Mononuclear cell (primary cell): ENCODE results near the gene IWS1.

- RRBS = no CpG with 5 or more reads among the region's 17 CpGs
Observed at GRCh38 chr2:121213138-121213762, 71.8 kb downstream of the TFCP2L1 start.

DNA sequence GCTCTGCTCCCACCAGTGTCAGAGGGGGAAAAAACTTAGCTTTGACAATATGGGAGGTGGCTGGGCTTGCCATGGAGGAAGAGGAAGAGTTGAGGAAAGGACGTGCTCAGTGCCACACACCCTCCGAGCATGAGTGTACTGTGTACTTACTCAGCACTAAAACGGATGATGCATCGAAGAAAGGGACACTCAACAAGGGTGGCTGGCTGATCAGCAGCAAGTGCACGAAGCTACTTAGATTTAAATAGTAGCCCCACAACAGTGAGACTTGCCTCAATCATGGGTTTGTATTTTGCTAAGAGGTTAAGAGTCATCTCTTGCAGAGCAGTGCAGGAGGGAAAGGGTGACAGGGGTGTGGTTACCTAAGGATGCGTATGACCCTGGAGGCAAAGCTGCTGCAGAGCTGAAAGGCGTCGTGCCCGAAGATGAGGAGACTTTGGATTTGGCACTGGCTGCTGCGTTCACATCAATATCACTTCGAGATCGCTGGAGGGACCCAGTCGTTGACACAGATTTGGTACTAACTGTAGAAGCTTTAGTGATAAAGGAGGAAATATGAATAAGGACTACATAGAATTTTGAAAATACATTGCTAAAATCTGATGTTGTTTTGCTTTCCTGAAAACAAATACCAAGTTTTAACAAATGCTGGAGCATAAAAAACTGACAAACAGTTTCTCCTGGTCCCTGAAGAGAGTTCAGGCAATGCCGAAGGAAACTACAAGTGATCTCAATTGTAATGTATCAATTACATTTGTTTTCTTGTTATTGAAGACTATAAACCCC, 162.2 kb upstream of the TFCP2L1 start:
- RRBS = no CpG with 5 or more reads among the region's 14 CpGs

GRCh38 chr2:121500939-121501427, 148.3 kb downstream of the CLASP1 start:
- RRBS = no CpG with 5 or more reads among the region's 1 CpG

GRCh38 chr2:121566654-121567264, 82.5 kb downstream of the CLASP1 start:
- RRBS = no CpG with 5 or more reads among the region's 4 CpGs

DNA sequence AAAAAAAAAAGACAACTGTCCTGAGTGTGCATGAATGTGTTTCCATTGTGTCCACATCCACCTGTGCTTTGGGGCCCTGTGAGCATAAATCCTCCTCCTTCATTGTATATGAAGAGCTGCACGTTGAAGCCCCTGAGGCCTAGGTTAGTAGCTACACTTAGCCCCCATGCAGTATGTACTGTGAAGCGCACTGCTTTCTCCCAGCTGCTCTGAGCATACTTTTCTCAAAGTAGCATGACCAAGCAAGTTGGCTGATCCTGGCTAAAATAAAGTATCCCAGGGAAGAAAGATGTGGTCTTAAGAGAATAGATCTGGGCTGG, 62.7 kb downstream of the CLASP1 start:
- RRBS = no CpG with 5 or more reads among the region's 2 CpGs

- RRBS = 2% methylated on average over 5 of the region's 20 CpGs
Observed at GRCh38 chr2:121650400-121651225, 1.4 kb upstream of the CLASP1 start.

DNA sequence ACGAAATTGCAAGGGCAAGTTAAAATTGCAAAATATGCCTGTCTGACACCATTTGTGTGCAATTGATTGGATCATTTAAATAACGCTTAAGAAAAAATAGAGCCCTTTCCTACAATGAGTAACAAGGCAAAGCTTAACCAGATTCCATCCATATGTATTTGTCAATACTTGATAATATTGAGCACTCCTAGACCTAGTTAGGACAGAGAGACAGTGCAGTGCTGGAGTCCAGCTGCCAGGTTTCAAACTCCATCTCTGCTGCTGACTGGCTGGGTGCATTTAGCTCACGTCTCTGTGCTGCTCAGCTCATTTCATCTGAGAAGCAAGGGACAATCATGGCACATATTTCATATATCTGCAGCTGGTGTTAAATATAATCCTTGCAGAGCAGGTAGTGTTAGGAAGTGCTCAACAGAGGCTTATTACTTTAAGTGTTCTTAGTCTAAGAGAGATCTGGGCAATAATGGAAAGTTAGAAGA, 505.8 kb downstream of the TSN start:
- RRBS = no CpG with 5 or more reads among the region's 3 CpGs

- RRBS = no CpG with 5 or more reads among the region's 2 CpGs
Observed at GRCh38 chr2:124607006-124607233, 581.8 kb downstream of the CNTNAP5 start.

- RRBS = no CpG with 5 or more reads among the region's 11 CpGs
Observed at GRCh38 chr2:126662548-126663290, 6.8 kb downstream of the GYPC start.

GRCh38 chr2:127074228-127074723, 32.7 kb downstream of the BIN1 start:
- RRBS = no CpG with 5 or more reads among the region's 2 CpGs

DNA sequence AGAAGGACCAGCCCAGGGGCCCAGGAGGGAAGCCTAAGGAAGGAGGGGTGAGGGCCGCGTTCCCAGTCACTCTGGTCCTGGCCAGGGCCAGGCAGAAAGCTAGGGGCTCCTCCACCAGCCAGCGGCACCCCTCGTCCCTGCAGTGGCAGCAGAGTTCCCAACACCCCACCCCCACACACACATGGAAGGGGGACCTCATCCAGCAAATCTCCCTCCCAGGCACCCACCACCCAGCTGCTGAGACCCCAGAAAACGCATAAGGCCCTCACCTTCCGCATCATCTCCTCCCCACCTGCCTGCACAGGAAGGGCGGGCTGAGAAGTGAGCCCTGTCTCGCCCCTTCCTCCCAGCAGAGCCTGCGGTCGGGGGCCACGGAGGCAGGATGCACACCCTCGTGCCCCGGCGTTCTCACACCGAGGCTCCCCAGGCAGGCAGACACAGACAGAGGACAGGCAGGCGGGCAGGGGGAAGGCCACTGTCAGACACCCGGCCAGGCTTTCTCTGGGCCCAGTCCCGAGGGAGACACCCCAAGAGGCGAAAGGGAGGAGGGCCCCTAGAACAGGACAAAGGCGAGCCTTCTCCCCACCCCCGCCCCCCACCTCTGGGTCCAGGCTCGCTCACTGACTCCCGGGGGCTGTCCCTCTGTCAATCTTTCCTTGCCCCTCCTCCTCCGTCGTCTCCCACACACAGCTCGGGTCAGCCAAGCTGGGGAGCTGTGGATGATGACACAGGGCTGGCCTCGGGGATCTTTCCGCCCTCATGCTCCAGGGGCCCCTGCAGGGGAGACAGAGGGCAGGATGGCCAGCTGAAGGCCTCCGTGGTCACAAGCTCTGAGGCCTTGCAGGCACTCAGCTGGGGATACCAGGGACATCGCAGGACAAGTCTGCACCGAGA, 25.1 kb downstream of the BIN1 start:
- RRBS = 6% methylated on average over 7 of the region's 31 CpGs

DNA sequence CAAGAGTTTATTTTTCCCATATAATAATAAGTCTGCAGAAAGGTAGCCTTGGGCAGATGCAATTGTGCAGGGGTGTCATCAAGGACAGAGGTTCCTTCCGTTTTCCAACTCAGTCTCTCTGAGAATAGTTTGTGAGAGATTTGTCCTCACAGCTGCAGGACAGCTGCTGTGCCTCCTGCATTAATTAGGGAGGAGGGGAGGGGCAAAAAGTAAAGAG, 21.3 kb upstream of the BIN1 start:
- RRBS = no CpG with 5 or more reads among the region's 1 CpG

- RRBS = no CpG with 5 or more reads among the region's 1 CpG
Observed at GRCh38 chr2:127145274-127146037, 38.5 kb upstream of the BIN1 start.

DNA sequence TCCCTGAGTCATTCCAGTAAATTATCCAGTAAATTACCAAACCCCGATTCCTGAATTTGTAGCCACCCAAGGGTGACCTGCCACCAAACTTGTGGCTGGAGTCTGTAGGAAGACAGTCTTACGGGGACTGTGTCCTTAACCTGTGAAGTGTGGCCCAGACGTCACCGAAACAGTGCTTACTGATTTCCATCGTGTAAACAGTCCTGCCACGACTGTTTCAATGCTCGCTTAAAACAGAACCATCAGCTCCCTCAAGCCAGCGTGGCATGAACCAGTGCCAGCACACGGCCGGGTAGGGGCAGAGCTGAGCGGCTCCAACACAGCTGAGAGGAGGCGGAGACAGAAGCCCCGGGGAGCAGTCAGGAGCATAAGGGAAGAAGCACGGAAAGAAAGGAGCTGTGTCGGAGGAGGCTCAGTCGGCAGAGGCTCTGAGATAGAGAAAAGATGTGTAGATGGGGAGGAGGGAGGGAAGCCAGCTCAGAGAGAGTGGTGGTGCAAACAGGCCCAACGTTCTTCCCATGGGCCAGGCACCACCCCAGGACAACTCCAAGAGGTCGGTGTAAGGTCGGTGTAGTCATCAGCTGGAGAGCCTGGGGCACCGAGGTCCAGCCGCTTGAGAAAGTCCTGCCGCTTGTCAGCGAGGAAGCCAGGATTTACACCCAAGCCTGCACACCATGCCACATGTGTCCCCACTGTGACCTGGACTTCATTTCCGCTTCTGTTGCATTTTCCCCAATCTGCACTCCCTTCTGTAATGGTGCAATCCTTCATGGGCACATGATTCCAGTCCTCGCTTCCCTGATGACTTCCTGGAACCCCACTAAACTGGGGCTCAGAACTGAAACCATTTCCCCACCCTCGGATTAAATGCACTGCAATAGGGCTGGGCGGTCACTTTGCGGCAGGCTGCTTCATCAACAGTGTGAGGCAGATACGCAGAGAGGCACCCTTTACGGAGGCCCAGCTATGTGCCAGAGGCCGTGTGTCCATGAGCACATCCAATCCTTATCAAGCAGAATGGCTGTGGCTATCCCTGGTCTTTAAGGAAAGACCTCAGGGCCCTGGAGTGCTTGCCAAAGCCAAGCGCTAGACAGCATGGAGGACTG, 43.6 kb downstream of the CYP27C1 start:
- RRBS = 93% methylated on average over 4 of the region's 32 CpGs

DNA sequence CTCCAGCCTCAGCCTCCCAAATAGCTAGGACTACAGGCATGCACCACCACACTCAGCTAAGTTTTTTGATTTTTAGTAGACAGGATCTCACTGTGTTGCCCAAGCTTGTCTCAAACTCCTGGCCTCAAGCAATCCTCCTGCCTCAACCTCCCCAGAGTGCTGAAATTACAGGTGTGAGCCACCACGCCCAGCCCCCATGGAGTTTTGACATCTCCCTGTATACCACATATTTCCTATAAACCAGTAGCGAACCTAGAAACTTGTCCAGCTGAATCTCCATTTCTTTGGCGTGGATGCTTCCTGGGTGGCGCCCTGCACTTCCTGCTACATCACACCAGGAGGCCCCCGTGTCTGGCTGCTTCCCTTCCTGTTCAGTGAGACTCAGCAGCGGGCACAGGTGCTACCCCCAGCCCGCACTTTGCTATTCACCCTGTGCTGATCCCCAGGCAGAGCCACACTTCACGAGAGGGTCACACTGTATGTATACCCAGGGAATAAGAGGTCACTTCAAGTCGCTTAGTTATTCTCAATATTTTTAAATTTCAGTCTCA, 35.1 kb downstream of the CYP27C1 start:
- RRBS = no CpG with 5 or more reads among the region's 9 CpGs

- RRBS = no CpG with 5 or more reads among the region's 8 CpGs
Observed at GRCh38 chr2:127217959-127218477, 2.1 kb downstream of the CYP27C1 start.

DNA sequence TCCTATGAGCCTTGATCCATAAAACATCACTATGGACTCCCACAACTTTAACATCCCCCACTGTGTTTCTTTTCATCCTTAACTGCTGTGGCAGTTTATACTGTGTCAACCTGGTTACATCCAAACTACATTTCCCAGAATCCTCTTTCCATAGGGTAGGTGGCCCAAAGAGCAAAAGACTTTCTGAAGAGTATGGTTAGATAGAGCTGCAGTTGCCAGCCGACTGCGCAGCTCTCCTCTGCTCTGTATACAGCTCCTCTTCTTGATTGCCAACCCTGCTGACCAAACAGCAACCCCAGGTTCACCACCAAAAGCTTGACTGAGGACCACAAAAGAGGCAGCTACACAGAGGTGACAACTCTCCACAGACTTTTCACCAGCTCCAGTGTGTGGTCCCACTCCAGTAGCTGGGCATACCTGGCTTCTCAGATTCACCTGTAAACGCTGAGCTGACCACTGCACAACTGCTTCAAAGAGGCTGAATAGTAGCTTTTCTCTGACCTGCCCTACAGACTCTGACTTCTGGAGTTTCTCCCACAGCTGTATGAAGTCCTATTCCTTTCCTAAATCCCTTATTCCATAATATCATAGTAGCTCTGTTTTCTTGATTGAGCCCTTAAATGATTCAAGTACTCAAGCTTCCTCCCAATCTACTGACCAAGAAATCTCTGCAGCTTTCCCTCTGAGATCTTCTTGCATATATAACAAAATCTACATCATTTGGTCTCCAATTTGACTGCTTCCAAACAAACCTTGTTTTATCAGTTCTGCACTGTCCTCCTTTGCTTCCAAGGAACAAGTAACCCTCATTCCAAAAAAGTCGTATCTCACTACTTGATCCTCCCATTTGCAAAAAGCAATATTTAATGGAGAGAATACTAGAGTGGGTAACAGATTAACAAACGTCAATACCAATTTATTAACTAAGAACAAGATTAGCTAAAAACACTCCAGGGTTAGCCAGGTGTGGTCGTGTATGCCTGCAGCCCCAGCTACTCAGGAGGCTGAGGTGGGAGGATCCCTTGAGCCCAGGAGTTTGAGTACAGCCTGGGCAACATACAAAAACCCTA, 22.1 kb downstream of the MAP3K2 start:
- RRBS = no CpG with 5 or more reads among the region's 6 CpGs

DNA sequence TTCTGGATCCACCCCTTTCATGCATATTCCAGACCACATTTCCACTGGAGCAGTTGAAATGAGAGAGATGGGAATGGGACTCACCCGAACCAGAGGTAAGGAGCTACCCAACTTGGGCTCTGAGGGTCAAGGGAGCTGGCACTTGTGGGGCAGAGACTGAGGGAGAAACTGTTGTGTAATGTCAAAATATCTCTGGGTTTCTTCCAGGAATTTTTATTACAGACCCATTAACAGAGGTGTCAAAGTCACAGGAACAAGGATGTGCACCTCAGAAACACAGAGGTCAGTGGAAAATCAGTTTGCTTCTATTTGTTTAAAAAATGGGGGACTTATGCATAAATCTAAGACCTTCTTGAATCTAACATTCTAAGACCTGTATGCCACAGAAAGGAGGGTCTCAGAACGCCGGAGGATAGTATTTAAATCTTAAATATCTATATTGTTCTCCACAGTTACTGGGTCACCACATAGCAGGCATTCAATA, 1.2 kb upstream of the MAP3K2 start:
- RRBS = no CpG with 5 or more reads among the region's 3 CpGs

GRCh38 chr2:127419275-127419888, 1.2 kb downstream of the PROC start:
- RRBS = no CpG with 5 or more reads among the region's 12 CpGs

GRCh38 chr2:127525890-127526712, at the start of gene IWS1:
TSS of gene IWS1 (minus strand) at chr2:127526489.
- RRBS = 1% methylated on average over 36 of the region's 65 CpGs